Endothelial cell of umbilical vein (primary cell): ENCODE measurements around a stretch of chr15.

DNA sequence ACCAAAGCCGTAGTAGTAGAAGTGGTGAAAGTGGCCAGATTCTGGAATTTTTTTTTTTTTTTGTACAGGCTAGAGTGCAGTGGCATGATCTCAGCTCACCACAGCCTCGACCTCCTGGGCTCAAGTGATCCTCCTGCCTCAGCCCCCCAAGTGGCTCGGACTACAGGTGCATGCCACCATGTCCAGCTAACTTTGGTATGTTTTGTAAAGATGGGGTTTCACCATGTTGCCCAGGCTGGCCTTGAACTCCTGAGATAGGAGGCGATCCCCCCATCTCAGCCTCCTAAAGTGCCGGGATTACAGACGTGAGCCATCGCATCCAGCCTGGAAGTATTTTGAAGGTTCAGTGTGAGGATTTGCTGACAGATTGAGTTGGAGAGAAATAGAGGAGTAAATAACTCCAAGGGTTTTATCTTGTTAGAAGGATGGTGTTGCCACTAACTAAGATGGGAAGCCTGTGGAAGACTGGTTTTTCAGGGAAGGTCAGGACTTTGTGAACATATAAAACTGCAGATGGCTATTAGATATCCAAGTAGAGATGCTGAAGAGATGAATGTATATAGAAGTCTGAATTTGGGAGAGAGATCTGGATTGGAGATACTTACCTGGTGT, 14.2 kb downstream of the GCNT3 start:
- PRO-cap = no peak
CAGE:
- cytosol, long polyA minus RNA = no peak
- cytosol, long polyA plus RNA = no peak
- long polyA plus RNA = no peak
- nucleus, long polyA minus RNA = no peak
- nucleus, long polyA plus RNA = no peak

- PRO-cap = no peak
CAGE:
- cytosol, long polyA minus RNA = no peak
- cytosol, long polyA plus RNA = no peak
- long polyA plus RNA = no peak
- nucleus, long polyA minus RNA = no peak
- nucleus, long polyA plus RNA = no peak
These were observed 2.8 kb downstream of the BNIP2 start for GRCh38 chr15:59686343-59686689.

- PRO-cap = no peak
CAGE:
- cytosol, long polyA minus RNA = no peak
- cytosol, long polyA plus RNA = no peak
- long polyA plus RNA = no peak
- nucleus, long polyA minus RNA = no peak
- nucleus, long polyA plus RNA = no peak
These were observed 50.6 kb upstream of the BNIP2 start for GRCh38 chr15:59739530-59740286.

DNA sequence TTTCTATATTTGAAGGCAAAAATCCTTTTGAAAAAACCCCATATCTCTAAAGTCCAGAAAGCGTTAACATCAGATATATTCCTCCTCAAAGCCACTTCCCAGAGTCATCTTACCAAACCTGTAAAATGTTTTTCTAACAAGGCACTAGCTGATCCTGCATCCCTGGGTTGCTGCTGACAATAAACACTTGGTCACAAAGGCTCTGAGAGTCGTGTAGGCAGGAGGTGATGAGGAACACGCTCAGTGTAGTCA, 73.3 kb downstream of the FOXB1 start:
- PRO-cap = no peak
CAGE:
- cytosol, long polyA minus RNA = no peak
- cytosol, long polyA plus RNA = no peak
- long polyA plus RNA = no peak
- nucleus, long polyA minus RNA = no peak
- nucleus, long polyA plus RNA = no peak

GRCh38 chr15:60356633-60357500, 40.9 kb downstream of the ANXA2 start:
- PRO-cap = no peak
CAGE:
- cytosol, long polyA minus RNA = no peak
- cytosol, long polyA plus RNA = start-site peak on the minus strand at chr15:60357233-60357239, 382 and 505 reads in 2 replicates
- long polyA plus RNA = start-site peak on the minus strand at chr15:60357232-60357239, 322 and 341 reads in 2 replicates
- nucleus, long polyA minus RNA = no peak
- nucleus, long polyA plus RNA = start-site peak on the minus strand at chr15:60356905-60357239, 282 and 236 reads in 2 replicates

GRCh38 chr15:60362529-60363285, 35.1 kb downstream of the ANXA2 start:
- PRO-cap = no peak
CAGE:
- cytosol, long polyA minus RNA = no peak
- cytosol, long polyA plus RNA = no peak
- long polyA plus RNA = no peak
- nucleus, long polyA minus RNA = no peak
- nucleus, long polyA plus RNA = no peak

DNA sequence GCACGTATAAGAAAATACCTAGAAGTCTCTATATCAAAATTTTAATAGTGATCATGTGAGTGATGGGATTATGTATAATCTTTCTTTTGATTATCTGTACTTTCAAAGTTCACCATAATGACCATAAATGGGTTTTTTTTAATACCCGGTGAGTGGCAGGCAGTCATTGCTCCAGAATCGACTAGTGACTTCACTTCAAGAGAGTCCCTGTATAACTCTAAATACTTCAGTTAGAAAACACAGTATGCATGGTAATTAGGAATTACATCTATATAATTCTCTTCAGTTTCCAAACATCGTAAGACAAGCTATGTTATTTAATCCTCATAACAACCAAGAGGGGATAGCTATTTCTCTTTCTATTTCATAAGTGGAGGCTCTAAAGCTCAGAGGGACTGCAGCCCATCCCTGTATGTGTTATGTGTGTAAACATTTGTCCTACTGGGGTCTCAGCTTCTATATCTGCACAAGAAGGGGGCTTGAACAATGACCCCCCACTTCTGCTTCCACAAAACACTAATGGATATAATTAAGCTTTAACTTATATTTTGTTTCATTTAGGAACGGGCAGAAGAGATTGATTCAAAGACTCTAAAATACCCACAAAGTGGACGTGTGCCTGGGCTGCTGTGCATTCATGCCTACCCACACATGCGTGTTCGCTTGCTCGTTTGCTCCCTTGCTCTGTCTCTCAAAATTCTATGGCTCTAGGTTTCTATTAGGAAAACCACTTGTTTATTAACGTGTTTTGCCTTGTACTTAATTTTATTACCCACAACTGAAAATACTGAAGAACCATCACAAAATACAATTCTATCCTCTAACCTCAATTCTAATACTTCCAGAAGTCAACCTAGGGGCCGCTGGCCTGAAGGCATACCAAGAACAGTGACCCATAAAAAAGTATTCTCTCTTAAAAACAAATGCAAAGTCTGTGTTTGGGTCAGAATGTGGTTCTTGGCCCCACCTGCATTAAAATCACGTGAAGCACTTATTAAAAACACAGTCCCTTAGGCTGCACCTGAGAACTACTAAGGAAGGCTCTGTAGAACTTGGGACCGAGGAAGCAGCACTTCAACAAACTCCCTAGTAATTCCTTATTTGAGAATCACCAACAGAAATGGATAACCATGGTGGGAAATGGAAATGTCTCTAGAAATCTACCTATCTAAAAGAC, 28.8 kb downstream of the ANXA2 start:
- PRO-cap = no peak
CAGE:
- cytosol, long polyA minus RNA = no peak
- cytosol, long polyA plus RNA = no peak
- long polyA plus RNA = no peak
- nucleus, long polyA minus RNA = no peak
- nucleus, long polyA plus RNA = no peak

DNA sequence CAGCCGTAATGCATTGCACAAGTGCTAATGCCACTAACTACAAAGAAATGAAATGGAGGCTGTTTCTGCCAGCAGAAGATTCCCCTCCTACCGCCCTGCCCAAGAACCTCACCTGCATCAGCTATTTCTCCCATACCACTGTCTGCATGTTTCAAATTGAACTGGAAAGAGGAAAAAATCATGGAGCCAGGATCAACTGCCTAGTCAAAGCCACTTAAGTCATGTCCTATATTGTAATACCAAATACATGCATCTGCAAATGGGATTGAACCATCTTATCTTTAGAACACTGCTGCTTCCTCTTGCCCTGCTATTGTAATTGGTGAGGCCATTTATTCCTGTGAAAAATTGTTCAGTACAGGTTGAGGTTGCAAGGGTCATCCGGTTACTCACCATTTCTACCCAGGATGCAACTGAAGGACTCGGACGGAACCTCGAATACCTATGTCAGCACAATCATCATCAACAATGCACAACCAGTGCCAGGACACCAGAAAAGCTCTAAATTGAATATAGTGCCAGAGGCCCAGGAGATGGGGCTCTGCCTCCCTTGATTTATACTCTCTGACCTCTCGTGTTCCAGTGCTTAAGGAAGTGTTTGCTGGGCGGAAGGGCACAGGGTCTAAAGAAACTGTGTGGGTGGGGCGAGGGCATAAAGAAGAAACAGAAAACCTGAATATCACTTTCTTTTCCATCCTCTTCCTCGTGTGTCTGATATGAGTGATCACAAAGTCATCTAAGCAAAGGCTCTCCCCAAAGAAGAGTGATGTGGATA, 27.4 kb downstream of the ANXA2 start:
- PRO-cap = no peak
CAGE:
- cytosol, long polyA minus RNA = start-site peak on the minus strand centred at position 198 of the sequence, 70 bp wide, 17 reads; start-site peak on the minus strand centred at position 548 of the sequence, 39 bp wide, 8 reads
- cytosol, long polyA plus RNA = start-site peak on the minus strand centred at position 176 of the sequence, 56 bp wide, 57 and 53 reads in 2 replicates; start-site peak on the minus strand centred at position 538 of the sequence, 60 bp wide, 20 and 19 reads in 2 replicates
- long polyA plus RNA = no peak
- nucleus, long polyA minus RNA = no peak
- nucleus, long polyA plus RNA = no peak

- PRO-cap = bidirectional peak, plus-strand start at chr15:60371605, minus-strand start at chr15:60371452
CAGE:
- cytosol, long polyA minus RNA = no peak
- cytosol, long polyA plus RNA = no peak
- long polyA plus RNA = no peak
- nucleus, long polyA minus RNA = no peak
- nucleus, long polyA plus RNA = no peak
These were observed 26.6 kb downstream of the ANXA2 start for GRCh38 chr15:60370973-60371844.

DNA sequence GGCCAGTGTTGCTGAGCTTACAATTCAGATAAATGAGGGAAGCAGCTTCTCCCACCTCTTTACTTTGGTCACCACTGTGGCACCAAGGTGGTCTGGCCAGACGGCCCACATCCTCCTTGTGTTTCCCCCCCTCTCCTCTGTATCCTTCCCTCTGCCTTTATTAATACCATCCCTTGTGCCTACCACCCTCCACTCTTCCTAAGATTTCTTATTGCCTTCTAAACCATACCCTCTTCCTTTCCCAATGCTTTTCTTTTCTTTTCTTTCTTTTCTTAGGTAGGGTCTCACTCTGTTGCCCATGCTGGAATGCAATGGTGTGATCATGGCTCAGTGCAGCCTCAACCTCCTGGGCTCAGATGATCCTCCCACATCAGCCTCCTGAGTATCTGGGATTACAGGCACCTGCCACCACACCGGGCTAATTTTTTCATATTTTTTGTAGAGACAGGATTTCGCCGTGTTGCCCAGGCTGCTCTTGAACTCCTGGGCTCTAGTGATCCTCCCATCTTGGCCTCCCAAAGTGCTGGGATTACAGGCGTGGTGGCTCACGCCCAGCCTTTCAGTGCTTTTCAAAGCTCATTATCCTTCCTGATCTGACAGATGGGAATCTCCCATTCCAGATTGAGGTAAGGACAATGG, 14.8 kb downstream of the ANXA2 start:
- PRO-cap = no peak
CAGE:
- cytosol, long polyA minus RNA = no peak
- cytosol, long polyA plus RNA = no peak
- long polyA plus RNA = no peak
- nucleus, long polyA minus RNA = no peak
- nucleus, long polyA plus RNA = no peak

GRCh38 chr15:60495776-60496240, 16.9 kb upstream of the ICE2 start:
- PRO-cap = no peak
CAGE:
- cytosol, long polyA minus RNA = no peak
- cytosol, long polyA plus RNA = no peak
- long polyA plus RNA = no peak
- nucleus, long polyA minus RNA = no peak
- nucleus, long polyA plus RNA = no peak

DNA sequence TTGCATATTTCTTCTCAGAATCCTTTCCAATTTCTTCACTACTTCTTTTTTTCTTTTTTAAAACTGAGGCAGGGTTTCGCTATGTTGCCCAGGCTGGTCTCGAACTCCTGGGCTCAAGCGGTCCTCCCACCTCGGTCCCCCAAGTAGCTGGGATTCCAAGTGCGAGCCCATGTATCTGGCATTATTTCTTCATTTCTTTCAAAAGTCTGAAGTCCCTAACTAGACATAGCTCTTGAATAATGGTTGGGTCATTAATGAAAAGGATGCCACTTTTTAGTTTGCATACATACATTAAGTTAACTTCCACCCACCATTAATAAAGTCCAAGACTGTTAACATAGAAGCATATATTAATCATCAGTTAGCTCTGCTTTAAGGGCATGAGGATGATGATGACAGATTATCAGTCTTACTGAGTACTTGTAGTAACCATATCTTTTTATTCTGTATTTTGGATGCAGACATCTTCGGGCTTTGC, 39.1 kb upstream of the ICE2 start:
- PRO-cap = no peak
CAGE:
- cytosol, long polyA minus RNA = no peak
- cytosol, long polyA plus RNA = no peak
- long polyA plus RNA = no peak
- nucleus, long polyA minus RNA = no peak
- nucleus, long polyA plus RNA = no peak

DNA sequence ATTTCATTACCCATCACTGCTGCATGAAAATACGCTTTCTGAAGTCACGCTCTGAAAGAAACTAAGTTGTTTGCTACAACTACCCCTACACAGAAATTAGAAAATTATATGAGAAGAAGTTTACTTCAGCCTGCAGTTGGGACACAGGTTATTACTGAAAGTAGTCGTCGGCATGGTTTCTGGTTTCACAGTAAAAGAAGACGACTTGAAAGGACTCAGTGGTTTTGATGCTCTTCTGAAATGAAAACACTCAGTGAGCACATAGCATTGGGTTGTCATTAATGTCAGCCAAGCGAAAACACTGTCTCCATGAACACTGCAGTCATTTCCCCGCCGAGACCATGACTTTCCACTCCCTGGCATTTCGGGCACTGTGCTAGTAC, 69.1 kb upstream of the ICE2 start:
- PRO-cap = no peak
CAGE:
- cytosol, long polyA minus RNA = no peak
- cytosol, long polyA plus RNA = no peak
- long polyA plus RNA = no peak
- nucleus, long polyA minus RNA = no peak
- nucleus, long polyA plus RNA = no peak

DNA sequence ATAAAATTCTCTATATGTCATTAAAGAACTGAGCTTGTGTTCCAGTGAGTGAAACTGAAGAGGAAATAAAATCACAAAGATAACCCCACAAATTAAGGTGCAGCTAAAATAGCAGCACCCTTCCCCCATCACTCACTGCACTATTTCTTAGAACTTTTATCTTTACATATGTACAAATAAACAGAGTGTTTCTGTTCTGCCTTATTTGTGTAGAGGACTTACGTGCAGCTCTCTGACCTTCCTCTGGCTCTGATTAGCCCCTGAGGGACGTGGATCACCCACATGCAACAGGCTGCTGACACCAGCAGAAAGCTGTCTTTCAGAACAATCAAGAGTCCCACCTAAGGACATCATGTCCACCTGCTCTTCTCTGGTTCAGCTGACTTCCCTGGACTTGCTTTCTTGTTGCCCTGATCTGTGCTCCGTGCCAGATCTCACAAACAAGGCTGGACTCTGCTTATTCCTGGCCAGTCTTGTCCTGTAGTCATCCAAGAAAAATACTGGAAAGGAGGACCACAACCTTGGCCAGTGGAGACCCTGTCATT, 243.4 kb upstream of the ICE2 start:
- PRO-cap = no peak
CAGE:
- cytosol, long polyA minus RNA = no peak
- cytosol, long polyA plus RNA = no peak
- long polyA plus RNA = no peak
- nucleus, long polyA minus RNA = no peak
- nucleus, long polyA plus RNA = no peak

GRCh38 chr15:60781333-60781718, 302.4 kb upstream of the ICE2 start:
- PRO-cap = no peak
CAGE:
- cytosol, long polyA minus RNA = no peak
- cytosol, long polyA plus RNA = no peak
- long polyA plus RNA = no peak
- nucleus, long polyA minus RNA = no peak
- nucleus, long polyA plus RNA = no peak

DNA sequence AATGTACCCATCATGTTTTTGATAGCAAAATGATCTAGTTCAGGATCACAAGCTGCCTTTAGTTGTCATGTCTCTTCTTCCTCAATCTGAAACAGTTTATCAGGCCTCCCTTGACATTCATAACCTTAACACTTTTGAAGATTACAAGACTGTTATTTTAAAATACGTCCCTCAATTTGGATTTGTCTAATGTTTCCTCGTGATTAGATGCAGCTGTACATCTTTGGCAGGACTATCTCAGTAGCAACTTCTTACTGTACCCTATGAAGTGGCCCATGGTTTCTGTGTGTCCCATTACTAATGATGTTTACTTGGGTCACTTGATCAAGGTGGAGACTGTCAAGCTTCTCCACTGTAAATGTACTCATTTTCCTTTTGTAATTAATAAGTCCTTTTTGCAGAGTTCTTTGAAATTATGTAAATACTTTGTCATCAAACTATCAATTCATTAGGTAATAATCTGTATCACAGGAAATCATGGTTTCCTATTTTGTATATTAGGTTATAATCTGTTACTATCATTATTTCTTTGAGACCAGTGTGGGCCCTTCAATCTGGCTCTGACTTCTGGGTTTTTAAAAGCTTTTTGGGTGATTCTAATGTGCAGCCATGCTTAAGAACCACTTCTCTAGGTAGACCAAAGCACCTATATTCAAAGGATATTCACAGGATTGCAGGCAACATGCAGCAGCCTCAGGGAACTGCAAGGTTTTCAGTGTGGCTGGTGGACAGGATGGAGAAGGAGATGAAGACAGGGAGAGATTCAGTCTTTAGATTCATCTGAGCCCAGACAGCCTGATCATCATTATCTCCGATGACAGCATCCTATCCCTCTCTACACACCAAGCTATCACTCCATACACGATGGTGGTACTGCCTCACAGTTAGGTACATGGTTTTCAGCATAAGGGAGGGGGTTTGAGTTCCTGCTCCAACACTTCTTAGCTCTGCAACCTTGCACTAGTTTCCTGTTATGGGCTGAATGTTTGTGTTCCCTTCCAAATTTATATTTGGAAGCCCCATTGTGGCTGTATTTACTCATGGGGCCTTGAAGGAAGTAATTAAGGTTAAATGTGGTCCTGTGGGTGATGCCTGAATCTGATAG, 259.9 kb downstream of the RORA start:
- PRO-cap = no peak
CAGE:
- cytosol, long polyA minus RNA = no peak
- cytosol, long polyA plus RNA = no peak
- long polyA plus RNA = no peak
- nucleus, long polyA minus RNA = no peak
- nucleus, long polyA plus RNA = no peak

- PRO-cap = no peak
CAGE:
- cytosol, long polyA minus RNA = no peak
- cytosol, long polyA plus RNA = no peak
- long polyA plus RNA = no peak
- nucleus, long polyA minus RNA = no peak
- nucleus, long polyA plus RNA = no peak
These were observed 159.6 kb downstream of the RORA start for GRCh38 chr15:61069408-61070055.

DNA sequence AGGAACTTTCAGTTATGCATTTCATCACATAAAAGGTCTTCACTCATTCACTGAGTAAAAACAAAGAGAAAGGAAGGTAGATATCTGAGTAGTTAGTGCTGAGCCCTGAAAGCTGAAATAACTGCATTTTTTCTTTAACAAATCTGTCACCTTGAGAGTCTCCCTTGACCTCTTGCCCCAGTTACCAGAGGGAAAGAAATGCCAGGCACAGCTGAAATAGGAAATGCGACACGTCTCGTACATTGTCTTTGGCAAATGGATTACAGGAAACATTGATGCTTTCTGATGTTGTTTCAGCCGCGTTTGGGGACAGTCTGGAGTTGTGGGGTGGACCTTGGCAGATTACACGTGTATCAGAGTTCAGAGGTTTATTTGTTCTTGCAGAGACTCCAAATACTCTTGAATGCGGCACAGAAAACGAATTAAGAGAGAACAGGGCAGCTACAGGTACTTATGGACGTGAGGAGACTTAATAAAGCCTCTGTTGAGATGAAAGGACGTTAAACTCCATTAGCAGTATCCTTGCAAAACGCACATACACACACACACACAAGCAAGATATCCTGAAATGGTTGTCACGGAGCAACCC, 272.7 kb upstream of the RORA start:
- PRO-cap = no peak
CAGE:
- cytosol, long polyA minus RNA = no peak
- cytosol, long polyA plus RNA = no peak
- long polyA plus RNA = no peak
- nucleus, long polyA minus RNA = no peak
- nucleus, long polyA plus RNA = no peak

DNA sequence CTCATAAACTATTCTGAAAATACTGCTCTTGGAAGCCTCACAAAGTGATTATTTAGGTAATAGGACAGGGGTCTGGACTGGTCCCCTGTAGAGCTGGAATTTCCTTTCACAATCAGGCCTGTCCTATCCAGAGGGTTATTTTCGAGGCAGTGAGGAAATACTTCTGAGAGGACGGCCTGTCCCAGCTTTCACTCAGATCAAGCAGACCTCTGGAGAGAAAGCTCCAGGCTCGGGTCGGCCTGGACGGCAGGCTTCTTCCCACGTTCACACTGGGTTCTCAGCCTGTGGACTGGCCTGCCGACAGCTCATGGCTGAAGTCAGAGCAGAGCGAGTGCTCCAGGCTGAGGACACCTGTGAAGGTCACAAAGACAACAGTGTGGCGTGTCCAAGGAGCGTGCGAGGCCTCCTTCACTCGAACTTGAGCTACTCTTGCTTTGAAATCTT, 405.3 kb downstream of the VPS13C start:
- PRO-cap = no peak
CAGE:
- cytosol, long polyA minus RNA = no peak
- cytosol, long polyA plus RNA = no peak
- long polyA plus RNA = no peak
- nucleus, long polyA minus RNA = no peak
- nucleus, long polyA plus RNA = no peak

DNA sequence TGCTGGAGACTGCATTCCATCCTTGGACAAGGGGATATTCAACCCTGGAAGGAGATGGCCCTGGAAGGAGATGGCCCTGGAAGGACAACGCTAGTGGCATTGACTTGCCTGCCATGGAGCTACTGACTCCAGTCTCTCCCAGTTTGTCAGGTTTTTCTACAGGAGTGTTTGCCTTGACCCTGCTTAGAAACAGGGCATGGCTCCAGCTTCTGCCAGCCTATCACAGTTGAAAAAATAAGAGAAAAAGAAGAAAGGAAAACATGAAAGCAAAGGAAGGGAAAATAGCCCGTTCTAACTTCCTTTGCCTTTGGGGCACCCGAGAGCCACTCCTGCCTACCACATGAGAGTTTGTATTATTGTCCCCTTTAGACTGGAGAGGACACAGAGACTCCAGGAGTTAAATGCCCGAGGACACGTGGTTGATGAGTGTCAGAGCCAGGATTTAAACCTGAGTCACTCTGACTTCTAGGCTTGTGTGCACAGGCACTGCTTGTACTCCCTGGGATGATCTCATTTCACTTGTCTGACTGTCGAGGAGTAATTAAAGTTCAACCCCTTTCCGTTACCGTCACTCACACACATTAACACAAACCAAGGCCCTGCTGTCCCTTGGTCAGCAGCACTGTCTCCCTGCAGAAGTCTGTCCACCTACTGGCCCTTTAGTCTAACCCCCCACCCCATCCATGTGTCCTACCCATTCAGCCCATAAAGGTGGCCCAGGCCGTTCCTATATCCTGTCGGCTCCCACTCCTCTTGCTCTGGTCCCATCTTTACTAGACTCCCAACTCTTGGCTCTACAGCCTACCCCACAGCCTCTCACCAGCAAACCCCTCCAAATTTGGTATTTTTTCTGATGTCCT, 46.1 kb downstream of the C2CD4A start:
- PRO-cap = no peak
CAGE:
- cytosol, long polyA minus RNA = no peak
- cytosol, long polyA plus RNA = no peak
- long polyA plus RNA = no peak
- nucleus, long polyA minus RNA = no peak
- nucleus, long polyA plus RNA = no peak